NCI-H460 (cell line): Measurements from ENCODE around the gene IRF8.

RAMPAGE:
- cytosol, long total RNA, result no peak
- long total RNA, result no peak
- nucleus, long total RNA, result no peak
Measured at GRCh38 chr16:85832607-85833114, 33.2 kb downstream of the COX4I1 start.

GRCh38 chr16:85833115-85833815, 33.8 kb downstream of the COX4I1 start:
RAMPAGE:
- cytosol, long total RNA, result no peak
- long total RNA, result no peak
- nucleus, long total RNA, result no peak

DNA sequence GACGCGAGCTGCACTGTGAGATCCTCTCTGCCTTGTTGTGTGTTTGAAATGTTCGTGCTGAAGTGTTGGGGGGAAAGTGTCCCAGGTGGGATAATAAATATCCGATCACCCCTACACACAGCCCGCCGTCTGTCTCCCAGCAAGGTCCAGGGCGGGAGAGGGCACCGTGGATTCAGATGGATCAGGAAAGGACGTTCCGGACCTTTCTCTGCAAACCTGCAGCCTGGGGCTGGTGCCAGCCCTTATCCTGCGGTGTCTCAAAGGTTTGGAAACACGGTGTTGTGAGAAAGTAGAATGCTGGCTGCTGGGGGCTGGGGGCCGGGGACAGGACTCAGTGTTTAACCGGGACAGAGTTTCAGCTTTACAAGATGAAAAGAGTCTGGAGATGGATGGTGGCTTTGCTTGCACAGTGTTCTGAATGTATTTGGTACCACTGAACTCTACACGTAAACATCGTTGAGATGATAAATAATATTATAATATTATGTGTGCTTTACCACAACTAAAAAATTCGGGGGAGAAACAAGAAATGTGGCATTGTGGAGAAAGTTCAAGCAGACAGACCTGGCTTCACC, 48.9 kb downstream of the COX4I1 start:
RAMPAGE:
- cytosol, long total RNA, result no peak
- long total RNA, result no peak
- nucleus, long total RNA, result no peak

RAMPAGE:
- cytosol, long total RNA, result no peak
- long total RNA, result no peak
- nucleus, long total RNA, result no peak
Measured at GRCh38 chr16:85859249-85859644, 39.7 kb upstream of the IRF8 start.

DNA sequence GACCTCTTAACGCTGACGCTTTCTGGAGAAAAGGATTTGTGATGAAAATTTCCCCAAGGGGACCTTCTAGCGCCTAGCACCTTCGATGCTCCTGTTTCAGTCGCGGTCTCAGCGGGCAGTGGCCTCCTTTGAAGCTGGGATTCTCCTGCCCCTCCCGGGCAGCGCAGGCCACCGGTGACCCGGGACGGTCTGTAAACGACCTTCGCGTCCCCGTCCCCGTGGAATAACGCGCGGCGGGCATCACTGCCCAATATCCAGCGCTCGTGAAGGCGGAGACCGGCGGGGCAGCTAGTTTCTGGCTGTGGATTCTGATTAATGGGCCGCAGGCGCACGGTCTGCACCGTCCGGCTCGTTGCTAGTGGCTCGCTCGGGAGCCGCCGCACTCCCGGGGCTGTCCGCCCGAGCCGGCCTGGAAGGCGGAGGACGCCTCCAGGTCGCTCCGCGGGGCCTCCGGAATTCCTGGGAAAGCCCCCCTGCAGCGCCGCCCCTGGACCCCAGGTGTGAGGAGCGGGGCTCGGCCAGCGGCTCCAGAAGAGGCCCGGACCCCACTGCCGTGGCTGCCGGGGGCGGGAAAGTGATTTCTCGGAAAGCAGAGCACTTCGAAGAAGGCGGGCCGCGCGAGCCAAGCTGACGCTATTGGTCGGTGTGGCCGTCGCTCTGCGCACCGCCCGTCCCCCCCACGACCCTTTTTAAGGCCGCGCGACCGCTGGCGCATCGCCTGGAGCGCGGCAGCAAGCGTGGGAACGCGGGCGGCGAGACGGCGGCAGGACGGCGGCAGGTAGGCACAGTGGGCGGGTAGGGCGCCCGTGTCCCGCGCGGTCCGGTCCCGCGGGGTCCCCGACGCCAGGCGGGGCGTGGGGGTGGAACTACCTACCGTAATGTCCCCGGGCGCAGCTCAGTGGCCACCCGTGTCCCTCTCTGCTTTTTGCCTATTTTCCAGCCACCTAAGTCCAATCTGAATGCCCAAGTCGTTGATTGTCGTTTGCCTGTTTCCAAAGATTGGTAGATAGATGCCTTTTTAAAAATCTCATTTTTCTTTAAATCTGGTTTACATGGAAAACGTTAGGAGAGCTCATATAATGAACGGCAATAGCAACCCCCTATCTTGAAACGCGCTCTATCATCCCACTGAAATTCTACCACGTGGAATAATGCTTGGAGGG, at the start of gene IRF8:
IRF8 (plus strand) TSS at position 717 of the 1,163 bp plus-strand sequence.
RAMPAGE:
- cytosol, long total RNA, result no peak
- long total RNA, result no peak
- nucleus, long total RNA, result no peak

DNA sequence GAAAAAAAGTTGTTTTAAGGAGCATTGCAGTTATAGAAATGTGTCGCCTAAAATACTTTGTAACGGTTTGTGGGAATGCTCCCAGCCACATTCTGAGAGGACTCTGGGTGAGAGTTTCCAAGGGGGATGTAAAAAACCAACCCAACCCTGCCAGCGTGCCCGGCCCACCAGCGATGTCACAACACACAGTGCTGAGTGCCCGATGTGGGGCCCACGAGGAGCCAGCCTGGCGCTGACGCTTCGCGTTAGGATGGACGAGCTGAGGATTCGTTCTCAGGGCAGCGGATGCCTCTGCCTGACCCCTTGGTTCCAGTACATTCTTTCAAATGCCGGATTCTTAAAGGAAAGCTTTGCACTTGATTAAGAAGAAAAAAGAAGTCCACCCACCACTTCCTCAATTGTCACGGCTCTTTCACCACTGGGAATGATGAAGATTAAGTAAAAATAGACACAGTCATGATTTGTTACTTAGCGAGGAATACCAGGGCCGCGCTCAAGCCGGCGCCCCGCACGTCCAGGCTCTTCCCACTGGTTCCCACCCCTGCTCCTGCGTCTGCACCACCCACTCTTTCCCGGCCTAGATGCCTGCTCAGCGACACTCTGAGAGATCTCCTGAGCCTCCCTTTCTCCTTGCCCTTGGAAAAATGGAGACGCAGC, 79.4 kb downstream of the IRF8 start:
RAMPAGE:
- cytosol, long total RNA, result no peak
- long total RNA, result no peak
- nucleus, long total RNA, result no peak

GRCh38 chr16:85990804-85991213, 91.8 kb downstream of the IRF8 start:
RAMPAGE:
- cytosol, long total RNA, result no peak
- long total RNA, result no peak
- nucleus, long total RNA, result no peak

GRCh38 chr16:86026606-86027023, 127.7 kb downstream of the IRF8 start:
RAMPAGE:
- cytosol, long total RNA, result no peak
- long total RNA, result no peak
- nucleus, long total RNA, result no peak

DNA sequence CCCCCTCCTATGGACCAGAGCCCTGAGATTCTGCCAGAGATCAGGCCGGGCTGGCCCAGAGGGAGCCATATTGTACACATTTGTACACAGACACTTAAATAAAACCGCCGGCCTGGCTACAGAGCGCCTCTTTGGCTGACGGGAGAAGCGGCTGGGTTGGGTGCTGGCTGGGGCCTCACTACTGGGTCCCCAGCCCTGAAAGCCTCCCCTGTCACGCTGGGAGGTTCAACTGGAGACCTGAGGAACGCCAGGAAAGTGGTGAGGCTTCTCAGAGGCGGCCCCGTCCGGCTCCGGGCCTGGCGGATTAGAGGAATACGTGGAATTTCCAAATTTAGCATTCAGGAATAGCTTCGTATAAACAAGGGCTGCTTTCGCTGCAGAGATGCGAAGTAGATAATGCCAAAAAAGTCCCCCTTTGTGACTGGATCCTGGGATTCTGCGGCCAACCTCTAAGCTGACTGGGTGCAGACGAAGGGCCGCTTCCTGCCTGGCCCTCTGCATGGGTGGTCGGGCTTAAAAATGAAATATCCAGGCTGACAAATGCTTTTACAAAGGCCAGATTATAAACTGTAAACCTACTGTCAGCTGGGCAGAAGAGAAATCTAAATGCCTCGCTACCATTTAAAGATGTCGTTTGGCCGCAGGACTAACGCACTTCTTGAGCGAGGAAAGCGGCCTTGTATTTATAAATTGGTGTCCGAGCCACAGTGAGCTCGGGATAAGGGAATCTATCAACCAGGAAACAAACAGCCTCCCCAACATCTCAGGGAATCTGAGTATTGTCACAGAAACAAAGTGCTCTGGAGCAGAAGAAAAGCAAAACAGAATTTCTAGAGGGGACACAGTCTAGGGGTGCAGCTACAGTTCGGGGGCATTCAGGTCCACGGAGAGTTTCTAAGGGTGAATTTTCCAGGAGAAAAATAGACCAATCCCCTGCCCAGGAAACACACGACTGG, 252.5 kb downstream of the IRF8 start:
RAMPAGE:
- cytosol, long total RNA, result no peak
- long total RNA, result no peak
- nucleus, long total RNA, result no peak

DNA sequence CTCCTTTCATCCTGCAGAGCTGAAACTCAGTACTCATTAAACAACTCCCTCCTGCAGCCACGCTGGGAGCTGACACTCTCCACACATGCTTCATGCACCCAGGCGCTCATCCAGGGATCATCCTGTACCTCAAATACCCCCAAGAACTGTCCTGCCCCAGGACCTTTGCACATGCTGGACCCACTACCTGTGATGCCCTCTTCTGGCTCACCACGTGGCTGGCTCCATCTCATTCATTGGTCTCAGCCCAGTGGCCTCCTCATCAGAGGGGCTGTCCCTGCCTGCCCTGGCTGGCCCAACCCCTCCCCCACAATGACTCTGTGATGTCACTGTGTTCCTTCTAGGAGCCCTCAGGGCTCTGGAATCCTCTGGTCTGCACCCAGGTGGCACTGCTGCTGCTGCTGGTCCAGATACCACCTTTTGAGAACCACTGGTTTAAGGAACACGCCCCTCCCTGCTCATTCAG, 160.9 kb upstream of the FOXF1 start:
RAMPAGE:
- cytosol, long total RNA, result no peak
- long total RNA, result no peak
- nucleus, long total RNA, result no peak

GRCh38 chr16:86457530-86458258, 52.6 kb upstream of the FOXF1 start:
RAMPAGE:
- cytosol, long total RNA, result no peak
- long total RNA, result no peak
- nucleus, long total RNA, result no peak

RAMPAGE:
- cytosol, long total RNA, result no peak
- long total RNA, result no peak
- nucleus, long total RNA, result no peak
Measured at GRCh38 chr16:86462616-86463154, 47.6 kb upstream of the FOXF1 start.

RAMPAGE:
- cytosol, long total RNA, result no peak
- long total RNA, result no peak
- nucleus, long total RNA, result no peak
Measured at GRCh38 chr16:86496719-86497622, 13.4 kb upstream of the FOXF1 start.

DNA sequence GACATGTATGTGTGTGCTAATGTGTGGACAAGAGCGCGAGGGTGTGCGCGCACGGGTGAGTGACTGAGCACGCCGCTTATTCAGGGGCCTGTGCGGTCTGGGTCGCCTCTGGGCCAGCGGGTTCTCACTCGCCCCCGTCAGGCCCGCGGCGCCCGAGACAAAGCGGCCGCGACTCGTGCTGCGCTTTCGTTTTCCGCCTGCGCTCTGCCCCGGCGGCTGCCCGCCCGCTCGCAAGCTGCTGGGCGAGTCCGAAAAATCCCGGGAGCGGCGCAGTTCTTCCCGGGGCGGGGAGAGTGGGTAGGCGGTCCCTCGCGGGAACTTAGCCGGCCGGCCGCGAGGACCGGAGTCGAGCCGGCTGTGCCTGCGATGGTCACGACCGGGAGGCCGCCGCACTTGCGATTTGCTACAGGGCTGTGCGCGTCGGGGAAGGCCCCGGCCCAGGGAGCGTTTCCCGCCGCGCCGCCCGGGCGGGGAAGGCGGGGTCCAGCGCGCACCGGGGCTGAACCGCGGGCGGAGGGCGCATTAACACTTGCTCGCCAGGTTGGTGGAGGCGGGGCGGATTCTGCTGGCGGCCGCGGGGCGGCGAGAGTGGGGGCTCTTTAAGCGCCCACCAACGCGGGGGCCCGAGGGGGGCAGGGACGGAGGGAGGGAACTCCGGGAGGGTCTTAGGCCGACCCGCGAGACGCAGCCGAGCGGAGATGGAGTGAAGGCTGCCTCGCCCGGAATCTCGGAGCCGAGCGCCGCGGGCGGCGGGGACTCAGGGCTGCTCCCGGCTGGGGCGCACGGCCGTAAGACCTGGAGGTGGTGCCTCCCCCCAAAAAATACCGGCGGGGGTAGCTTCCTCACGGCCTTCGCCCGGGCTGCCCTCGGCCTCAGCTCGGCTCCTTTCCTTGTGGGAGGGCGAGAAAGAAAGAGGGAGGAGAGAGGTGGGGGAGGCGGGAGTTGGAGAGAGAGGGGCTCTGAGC, 688 bp upstream of the FOXF1 start:
RAMPAGE:
- cytosol, long total RNA, result no peak
- long total RNA, result no peak
- nucleus, long total RNA, result no peak

DNA sequence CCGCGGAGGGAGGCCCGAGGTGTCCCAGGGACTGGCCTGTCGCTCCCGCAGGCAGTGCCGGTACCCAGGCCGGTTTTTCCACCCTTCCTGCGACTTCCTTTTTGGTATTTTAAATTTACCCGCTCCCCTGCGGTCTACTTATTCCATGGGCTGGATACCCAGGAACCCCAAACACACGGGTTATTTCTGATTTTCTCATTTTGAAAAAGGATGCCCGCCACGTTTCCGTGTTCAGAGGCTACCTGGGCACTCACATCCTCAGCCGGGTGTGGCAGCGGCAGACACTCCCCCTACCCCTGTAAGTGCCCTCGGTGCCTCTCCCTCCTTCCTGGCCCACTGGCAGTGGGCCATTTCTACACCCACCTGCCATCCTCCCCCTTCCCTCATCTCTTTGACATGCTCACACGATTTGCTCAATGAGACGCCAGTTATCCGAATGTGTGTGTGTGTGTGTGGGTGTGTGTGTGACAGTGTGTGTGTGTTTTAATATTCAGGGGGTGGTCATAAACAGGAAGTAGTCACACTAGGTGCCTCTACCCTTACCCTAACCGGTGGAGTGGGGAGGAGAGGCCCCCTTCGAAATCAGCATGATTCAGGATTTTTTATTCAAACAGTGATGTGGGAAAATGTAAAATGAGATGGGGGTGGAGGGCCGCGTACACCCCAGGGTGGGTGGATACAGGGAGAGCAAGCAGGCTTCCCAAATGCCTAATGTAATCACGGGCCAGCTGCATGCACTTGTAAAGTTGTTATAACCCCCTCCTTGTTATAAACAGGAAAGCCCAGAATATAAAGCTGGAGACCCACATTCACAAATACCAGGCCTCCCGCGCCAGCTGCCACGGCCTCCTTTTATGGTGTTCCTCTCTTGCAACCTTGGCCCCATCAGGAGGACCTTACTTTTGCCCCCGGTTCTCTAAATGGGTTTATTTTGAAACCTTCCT, 1.3 kb upstream of the FOXL1 start:
RAMPAGE:
- cytosol, long total RNA, result no peak
- long total RNA, result no peak
- nucleus, long total RNA, result no peak

DNA sequence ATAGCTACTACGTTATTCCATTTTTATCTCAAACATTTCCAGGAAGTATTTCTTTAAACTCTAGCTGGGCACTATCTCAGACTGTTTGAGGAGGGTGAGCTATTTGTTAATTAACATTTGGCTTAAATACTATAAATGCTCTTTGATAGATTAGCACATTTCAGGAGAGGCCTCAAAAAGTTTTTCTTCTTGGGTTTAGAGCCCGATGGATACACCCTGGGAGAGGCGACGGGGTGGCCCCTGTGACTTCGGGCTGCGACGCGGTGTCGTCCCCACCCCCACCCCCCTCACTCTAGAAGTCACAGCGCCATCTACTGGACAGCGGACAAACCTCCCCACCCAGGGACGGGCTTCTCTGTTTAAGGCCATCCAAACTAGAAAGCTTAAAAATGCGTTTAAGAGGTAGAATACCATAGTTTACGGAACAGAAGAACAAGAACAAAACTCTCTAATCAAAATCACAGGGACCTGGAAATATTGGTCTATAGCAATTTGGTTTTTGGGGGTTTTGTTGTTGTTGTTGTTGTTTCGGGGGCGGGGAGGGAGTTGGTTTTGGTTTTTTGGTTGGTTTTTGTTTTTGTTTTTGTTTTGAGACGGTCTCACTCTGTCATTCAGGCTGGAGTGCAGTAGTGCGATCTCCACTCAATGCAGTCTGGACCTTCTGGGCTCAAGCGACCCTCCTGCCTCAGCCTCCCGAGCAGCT, 254.5 kb downstream of the C16orf95 start:
RAMPAGE:
- cytosol, long total RNA, result no peak
- long total RNA, result no peak
- nucleus, long total RNA, result no peak

DNA sequence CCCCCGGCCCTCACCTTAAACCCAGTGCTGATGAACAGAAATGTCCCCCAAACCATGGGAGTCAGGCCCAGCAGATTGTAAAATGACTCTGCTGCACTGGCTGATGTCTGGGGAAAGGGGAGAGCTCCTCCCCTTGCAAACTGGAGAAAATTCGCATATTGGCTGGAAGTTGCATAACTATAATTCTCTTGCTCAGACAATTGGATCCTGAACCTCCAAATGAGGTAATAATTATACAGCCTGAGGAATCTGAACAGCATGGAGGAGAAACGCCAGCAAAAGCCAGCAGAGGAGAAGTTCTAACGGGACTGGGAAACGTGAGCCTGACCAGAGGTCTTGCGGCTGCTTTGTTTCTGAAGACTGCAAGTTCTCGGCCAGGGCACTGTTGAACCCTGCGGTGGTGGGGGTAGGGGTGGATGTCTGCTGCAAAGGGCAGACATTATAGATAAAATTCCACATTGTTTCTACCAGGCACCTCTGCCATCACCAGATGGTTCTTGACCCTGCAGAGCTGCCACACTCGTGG, 109.6 kb downstream of the C16orf95 start:
RAMPAGE:
- cytosol, long total RNA, result no peak
- long total RNA, result no peak
- nucleus, long total RNA, result start-site peak on the minus strand centred at position 98 of the sequence, 47 bp wide, 38 and 50 reads in 2 replicates

RAMPAGE:
- cytosol, long total RNA, result no peak
- long total RNA, result no peak
- nucleus, long total RNA, result no peak
Measured at GRCh38 chr16:87384992-87385181, 1.3 kb upstream of the FBXO31 start.

GRCh38 chr16:87387909-87388946, 3.9 kb upstream of the MAP1LC3B start:
RAMPAGE:
- cytosol, long total RNA, result no peak
- long total RNA, result no peak
- nucleus, long total RNA, result no peak

RAMPAGE:
- cytosol, long total RNA, result no peak
- long total RNA, result no peak
- nucleus, long total RNA, result no peak
Measured at GRCh38 chr16:87404610-87405230, 12.6 kb downstream of the MAP1LC3B start.